ENCODE measurements around a stretch of chr2.

- PRO-cap, result no peak
- RAMPAGE, long total RNA, 3 experiments, result no peak in any of the 3 experiments
Observed at GRCh38 chr2:180125350-180125703, 118.2 kb upstream of the CWC22 start.

- PRO-cap, result no peak
- RAMPAGE, long total RNA, 3 experiments, result no peak in any of the 3 experiments
Observed at GRCh38 chr2:181016670-181017175, 36.3 kb downstream of the UBE2E3 start.

- PRO-cap, result no peak
- RAMPAGE, long total RNA, 3 experiments, result no peak in any of the 3 experiments
Observed at GRCh38 chr2:181910089-181910854, 18.7 kb downstream of the ITPRID2 start.

DNA sequence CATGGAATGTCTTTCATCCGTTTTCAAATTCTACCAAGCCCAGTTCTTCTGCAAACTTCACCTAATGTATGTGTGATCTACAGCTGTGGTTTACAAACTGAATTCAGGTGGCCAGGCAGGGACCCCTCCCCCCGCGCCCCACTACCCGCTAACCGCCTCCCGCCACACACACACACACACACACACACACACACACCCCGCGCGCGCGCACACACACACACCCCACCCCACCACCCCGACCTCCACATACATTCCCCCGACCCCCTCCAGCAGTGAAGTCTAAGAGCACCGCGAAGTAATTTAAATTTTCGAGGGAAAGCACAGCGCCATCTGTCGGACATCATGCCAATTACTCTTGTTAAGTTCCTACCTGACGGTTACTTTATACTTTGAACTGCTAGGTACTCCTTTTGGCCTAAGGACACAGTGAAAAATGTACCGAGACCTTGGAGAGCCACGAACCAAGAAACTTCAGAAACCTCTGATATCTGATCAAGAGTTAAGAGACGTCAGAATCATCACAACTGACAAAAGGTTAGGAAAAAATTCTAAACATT, 31.5 kb upstream of the PPP1R1C start:
- PRO-cap, result no peak
- RAMPAGE, long total RNA, 3 experiments, result no peak in any of the 3 experiments

GRCh38 chr2:182055859-182056332, 70.2 kb downstream of the PPP1R1C start:
- PRO-cap, result no peak
- RAMPAGE, long total RNA, 3 experiments, result no peak in any of the 3 experiments

- PRO-cap, result no peak
- RAMPAGE, long total RNA, 3 experiments, result no peak in any of the 3 experiments
Observed at GRCh38 chr2:182416783-182417383, 10.0 kb downstream of the PDE1A start.

- PRO-cap, result no peak
- RAMPAGE, long total RNA, 3 experiments, result no peak in any of the 3 experiments
Observed at GRCh38 chr2:182761938-182762137, 45.8 kb downstream of the DNAJC10 start.

GRCh38 chr2:182925021-182925802, 58.8 kb upstream of the FRZB start:
- PRO-cap, result no peak
- RAMPAGE, long total RNA, 3 experiments, result no peak in any of the 3 experiments

GRCh38 chr2:183037074-183037482, 1.2 kb downstream of the NCKAP1 start:
- PRO-cap, result no peak
- RAMPAGE, long total RNA, 3 experiments, result no peak in any of the 3 experiments

DNA sequence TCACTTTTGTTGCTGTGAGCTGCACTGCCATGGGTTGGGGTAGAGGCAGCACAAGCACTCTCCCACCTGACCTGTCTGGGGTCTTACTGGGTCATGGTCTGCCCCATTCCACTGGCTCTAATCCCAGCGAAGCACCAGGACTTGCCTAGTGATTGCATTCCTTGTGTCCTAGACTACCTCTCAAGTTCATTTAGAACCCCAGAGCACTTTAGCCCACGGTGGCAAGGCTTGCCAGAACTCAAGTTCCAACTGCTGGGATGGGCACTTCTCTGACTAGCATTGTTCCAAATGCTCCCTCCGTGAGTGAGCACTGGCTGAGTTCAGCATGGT, 567.8 kb downstream of the NUP35 start:
- PRO-cap, result no peak
- RAMPAGE, long total RNA, 3 experiments, result no peak in any of the 3 experiments

DNA sequence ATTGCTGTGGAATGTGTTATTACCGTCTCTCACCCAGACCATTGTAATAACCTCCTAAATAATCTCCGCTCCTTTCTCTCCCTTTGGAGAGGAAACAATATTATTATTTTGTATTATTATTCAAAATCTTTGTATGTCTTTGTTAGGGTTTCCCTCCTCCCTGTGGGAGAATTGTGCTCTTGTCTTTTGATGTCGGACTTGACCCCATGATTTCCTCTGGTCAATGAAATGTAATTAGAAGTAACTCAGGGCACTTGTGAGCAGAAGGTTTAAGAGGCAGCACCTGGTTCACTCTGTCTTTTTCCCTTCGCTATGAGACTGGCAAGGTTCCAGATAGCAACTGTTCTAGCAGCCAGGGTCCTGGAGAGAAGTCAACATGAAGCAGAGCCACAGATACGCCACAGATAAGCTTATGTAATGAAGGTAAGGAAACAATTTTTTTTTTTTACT, 601.3 kb upstream of the ZNF804A start:
- PRO-cap, result no peak
- RAMPAGE, long total RNA, 3 experiments, result no peak in any of the 3 experiments

DNA sequence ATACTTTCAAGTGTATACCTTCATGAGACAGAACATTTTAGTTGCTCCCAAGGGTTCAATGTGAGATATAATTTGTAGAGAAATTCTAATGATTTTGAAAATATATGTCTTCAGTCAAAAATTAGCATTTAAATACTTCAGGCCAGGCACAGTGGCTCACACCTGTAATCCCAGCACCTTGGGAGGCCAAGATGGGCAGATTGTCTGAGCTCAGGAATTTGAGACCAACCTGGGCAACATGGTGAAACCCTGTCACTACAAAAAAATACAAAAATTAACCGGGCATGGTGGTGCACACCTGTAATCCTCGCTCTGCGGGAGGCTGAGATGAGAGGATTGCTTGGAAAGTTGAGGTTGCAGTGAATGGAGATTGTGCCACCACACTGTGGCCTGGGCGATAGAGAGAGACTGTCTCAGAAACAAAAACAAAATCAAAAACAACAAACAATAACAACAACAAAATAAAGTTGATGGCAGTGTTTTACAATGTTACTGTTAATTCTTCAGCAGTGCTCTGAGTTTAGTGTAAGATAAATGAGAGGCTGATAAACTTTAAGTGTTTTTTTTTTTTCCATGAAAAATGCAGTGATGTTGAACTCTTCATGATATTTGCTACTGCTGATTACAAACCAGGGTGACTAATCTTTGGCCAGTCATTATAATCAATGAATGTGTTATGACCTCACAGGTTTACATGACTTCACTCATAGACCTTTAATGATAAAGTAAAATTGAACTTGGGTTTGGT, 2.3 kb downstream of the ITGAV start:
- PRO-cap, result no peak
- RAMPAGE, long total RNA, 3 experiments, result no peak in any of the 3 experiments

GRCh38 chr2:186646475-186646952, 47.3 kb upstream of the FAM171B start:
- PRO-cap, result no peak
- RAMPAGE, long total RNA, 3 experiments, result start-site peak on the plus strand in 1 of 3 experiments, at chr2:186646708-186646712 at its widest, 22 reads per replicate

- PRO-cap, result no peak
- RAMPAGE, long total RNA, 3 experiments, result no peak in any of the 3 experiments
Observed at GRCh38 chr2:186662922-186663135, 31.0 kb upstream of the FAM171B start.

DNA sequence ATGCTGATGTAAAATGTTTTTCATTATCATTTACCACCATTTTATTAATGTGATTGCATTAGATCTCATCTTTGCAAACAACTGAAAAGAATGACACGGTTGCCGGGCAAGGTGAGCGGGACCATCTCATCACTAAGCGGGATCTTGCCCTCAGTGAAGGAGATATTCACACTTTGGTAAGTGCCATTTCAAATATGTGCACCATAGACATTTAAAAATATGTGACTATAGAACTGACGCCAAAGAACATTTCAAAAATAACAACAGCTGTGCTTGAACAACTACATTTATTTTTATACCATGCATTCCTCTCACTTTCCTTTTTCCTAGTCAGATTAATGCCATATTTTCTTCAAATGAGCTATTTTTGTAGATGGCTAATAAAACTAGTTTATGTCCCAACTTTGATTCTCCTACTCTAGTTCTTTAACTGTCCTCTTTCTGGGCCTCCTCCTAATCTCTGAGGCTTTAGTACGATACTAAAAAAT, 24.2 kb upstream of the FAM171B start:
- PRO-cap, result no peak
- RAMPAGE, long total RNA, 3 experiments, result no peak in any of the 3 experiments

- PRO-cap, result no peak
- RAMPAGE, long total RNA, 3 experiments, result no peak in any of the 3 experiments
Observed at GRCh38 chr2:186676603-186677164, 17.2 kb upstream of the FAM171B start.

DNA sequence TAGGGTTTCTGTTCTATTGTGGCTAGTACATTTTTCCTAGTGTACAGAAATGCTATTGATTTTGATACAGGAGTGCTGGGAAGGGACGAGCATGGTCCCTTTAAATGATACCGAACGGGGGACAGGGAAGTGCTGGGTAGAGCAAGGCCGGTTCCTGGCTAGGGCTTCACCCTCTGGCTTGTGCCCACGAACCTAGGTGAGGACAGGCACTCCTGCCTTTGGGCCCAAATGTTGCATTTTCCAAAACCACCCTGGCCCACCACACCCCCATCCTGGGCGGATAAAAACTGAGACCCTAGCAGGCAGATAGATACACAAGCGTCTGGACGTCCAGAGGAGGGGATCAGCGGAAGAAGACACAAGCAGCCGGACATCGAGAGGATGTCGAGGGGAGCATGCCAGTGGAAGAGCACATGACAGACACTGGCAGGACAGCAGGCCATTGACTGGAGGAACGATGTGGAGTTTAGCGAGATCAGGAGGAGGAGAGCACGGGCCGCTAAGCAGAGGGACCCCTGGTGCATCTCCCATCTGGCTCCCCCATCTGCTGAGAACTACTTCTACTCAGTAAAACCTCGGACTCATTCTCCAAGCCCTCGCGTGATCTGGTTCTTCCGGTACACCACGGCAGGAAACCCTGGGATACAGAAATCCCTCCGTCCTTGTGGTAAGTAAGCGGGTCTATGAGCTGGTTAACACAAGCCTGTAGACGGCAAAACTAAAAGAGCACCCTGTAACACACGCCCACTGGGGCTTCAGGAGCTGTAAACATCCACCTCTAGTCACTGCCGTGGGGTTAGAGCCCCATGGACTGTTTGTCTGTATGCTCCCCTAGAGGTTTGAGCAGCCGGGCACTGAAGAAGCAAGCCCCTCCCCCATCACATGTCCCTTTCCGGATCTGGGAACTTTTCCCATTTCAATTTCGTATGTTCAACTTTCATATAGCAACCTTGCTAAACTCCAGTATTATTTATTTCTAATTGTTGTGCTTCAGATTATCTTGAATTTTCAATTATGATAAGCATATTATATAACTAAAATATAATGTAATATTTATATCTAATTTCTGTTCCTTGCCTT, 13.6 kb upstream of the CALCRL start:
- PRO-cap, result no peak
- RAMPAGE, long total RNA, 3 experiments, result no peak in any of the 3 experiments

- PRO-cap, result bidirectional peak, plus-strand start at chr2:187541998, minus-strand start at chr2:187541783
- RAMPAGE, long total RNA, 3 experiments, result no peak in any of the 3 experiments
Observed at GRCh38 chr2:187541593-187542890, 12.2 kb downstream of the TFPI start.

GRCh38 chr2:188400252-188400952, 108.7 kb downstream of the GULP1 start:
- PRO-cap, result no peak
- RAMPAGE, long total RNA, 3 experiments, result start-site peak on the plus strand in 2 of 3 experiments, at chr2:188400110-188400929 at its widest, 8 to 18 reads per replicate

GRCh38 chr2:188786830-188787363, 187.3 kb upstream of the COL3A1 start:
- PRO-cap, result no peak
- RAMPAGE, long total RNA, 3 experiments, result no peak in any of the 3 experiments